Brain (tissue), 1 donor: Measurements from ENCODE around the genes SLC52A1, ZFP3 and C1QBP.

- RRBS, result no CpG with 5 or more reads among the region's 9 CpGs
These were observed 3.4 kb downstream of the PFN1 start for GRCh38 chr17:4944646-4945622.

DNA sequence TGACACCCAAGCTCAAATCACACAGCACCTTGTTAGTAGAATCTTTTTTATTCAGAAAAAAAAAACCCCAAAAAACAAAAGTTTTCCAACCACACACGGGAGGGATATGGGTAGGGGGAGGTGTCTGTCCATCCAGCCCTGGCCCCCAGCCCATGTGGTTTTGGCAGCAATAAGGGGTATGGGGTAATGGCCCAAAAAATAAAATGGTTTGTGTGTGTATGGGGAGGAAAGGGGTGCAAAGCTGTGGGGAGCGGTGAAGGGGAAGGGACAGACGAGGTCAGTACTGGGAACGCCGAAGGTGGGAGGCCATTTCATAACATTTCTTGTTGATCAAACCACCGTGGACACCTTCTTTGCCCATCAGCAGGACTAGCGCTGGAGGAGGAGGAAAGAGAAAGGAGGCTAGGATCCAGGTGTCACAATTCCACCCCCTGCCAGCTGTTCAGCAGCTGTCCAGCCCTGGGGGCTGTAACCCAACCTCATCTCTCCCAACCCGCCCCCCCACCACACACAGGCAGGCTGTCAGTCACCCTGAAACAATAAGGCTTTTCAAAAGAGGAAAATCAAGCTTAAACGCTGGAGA lies 2.6 kb downstream of the PFN1 start:
- RRBS, result no CpG with 5 or more reads among the region's 9 CpGs

DNA sequence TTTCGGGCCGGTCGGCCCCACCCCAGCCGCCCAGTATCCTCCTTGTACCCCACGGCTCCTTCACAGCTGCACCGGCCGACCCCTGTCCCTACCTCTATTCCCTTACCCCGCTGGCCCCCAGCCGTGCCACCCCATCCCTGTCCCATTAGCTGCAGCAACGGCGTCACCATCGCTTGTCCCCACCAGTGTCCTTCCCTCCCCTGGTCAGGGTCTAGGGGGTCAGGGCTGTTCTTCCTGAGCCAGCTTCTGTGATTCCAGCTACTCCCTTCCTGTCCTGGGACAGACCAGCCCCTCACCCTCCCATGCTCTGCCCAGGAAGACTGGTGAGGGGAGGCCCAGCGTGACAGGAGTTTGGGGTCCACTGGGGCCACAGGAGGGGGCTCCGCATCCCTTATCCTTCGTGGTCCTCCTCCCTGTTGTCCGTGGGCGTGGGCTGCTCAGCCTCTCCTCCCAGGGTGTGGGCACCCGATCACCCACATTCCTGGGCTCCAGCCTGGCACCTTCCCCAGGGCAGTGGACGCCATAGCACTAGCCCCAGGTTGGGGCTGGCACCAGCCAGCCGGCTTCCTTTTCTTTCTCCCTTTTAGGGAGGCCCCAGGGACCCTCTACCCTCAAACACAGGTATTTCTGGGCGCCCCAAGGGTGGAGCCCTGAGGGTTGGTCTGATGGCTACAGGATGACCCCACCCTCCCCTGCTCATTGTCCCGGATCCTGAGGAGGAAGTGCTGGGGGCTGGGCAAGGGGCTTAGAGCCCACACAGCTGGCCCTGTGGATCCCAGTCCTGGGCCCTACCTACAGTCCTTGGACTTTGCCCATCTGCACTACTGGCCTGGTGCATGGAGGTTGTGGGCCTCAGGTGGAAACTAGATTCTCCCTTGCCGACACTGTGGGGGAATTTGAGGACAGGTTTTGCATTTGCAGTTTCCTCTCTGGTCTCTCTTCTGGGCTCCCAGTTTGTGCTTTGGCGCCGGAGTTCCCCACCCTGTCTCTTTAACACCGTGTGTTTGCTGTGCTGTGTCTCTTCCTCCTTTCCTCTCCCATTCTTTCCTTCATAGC lies 1.0 kb downstream of the KIF1C start:
- RRBS, result 14% methylated on average over 7 of the region's 26 CpGs

DNA sequence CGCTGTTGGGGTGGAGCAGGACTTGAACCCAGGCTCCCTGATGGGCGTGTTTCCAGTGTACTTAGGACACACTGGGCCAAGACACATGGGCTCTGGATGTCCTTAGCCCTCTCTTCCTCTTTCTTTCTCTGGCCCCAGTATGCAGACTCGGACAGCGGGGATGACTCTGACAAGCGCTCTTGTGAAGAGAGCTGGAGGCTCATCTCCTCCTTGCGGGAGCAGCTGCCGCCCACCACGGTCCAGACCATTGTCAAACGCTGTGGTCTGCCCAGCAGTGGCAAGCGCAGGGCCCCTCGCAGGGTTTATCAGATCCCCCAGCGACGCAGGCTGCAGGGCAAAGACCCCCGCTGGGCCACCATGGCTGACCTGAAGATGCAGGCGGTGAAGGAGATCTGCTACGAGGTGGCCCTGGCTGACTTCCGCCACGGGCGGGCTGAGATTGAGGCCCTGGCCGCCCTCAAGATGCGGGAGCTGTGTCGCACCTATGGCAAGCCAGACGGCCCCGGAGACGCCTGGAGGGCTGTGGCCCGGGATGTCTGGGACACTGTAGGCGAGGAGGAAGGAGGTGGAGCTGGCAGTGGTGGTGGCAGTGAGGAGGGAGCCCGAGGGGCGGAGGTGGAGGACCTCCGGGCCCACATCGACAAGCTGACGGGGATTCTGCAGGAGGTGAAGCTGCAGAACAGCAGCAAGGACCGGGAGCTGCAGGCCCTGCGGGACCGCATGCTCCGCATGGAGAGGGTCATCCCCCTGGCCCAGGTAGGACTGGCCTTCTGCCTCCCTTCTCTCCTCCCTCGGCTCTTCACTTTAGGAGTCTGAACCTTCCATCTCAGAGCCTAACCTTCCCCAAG lies 13.0 kb downstream of the SLC52A1 start:
- RRBS, result 95% methylated on average over 8 of the region's 37 CpGs

- RRBS, result 9% methylated on average over 14 of the region's 26 CpGs
These were observed at the start of gene SLC52A1 for GRCh38 chr17:5035088-5035601. Gene SLC52A1, minus strand, starts transcription at chr17:5035426.

GRCh38 chr17:5077736-5078875 lies at the start of gene ZFP3:
Gene ZFP3, plus strand, starts transcription at chr17:5078467.
- RRBS, result 1% methylated on average over 21 of the region's 84 CpGs

DNA sequence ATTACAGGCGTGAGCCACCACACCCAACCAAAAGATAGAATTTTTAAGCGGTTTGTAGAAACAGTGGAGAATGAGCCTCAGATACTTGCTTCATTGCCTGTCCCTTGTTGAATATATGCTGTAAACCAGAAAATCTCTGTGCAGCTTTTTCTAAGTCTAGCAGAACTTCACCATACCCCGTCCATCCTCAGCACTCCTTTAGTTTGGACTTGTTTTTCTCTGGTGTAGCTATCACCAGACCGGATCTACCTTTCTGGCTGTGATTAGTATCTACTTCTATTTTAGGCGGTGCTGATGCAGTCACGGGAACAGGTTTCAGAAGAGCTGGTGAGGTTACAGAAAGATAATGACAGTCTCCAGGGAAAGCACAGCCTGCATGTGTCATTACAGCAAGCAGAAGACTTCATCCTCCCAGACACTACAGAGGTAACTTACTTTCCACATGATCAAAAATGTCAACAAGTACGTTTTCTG lies 46.4 kb downstream of the NUP88 start:
- RRBS, result no CpG with 5 or more reads among the region's 7 CpGs

DNA sequence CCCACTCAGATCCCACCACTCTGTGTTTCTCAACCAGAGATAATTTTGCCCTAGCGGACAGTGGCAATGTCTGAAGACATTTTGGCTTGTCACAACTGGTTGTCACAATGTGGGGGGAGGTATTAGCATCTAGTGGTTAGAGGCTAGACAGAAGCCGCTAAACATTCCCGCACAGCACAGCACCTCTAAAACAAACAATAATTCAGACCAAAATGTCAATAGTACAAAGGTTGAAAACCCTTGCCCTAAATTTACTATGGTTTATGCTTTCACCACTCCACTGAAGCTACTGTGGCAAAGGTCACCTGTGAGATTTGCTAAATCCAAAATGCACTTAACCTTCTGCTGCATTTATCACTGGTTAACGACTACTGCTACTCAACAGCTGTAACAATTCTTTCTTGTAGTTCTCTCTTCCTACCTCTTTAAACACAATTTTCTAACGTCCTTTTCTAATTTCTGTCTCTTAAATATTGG lies 14.0 kb downstream of the NUP88 start:
- RRBS, result no CpG with 5 or more reads among the region's 5 CpGs

DNA sequence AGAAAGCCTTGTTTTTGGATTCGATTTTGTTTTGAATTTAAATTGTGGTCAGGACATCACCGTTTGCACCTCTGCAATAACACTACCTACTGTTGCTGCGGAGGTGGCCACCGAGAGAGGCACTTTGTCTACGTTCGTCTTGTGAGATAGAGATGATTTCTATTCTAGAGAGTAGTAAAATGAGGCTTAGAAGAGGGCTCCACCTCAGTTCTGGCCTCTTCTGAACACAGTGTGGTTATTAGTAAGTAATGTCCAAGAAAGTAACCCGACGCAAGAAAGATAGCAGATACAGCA lies 429 bp downstream of the RPAIN start:
- RRBS, result no CpG with 5 or more reads among the region's 8 CpGs

- RRBS, result 1% methylated on average over 23 of the region's 81 CpGs
These were observed at the start of gene C1QBP for GRCh38 chr17:5438468-5439428. Gene C1QBP, minus strand, starts transcription at chr17:5439155.

DNA sequence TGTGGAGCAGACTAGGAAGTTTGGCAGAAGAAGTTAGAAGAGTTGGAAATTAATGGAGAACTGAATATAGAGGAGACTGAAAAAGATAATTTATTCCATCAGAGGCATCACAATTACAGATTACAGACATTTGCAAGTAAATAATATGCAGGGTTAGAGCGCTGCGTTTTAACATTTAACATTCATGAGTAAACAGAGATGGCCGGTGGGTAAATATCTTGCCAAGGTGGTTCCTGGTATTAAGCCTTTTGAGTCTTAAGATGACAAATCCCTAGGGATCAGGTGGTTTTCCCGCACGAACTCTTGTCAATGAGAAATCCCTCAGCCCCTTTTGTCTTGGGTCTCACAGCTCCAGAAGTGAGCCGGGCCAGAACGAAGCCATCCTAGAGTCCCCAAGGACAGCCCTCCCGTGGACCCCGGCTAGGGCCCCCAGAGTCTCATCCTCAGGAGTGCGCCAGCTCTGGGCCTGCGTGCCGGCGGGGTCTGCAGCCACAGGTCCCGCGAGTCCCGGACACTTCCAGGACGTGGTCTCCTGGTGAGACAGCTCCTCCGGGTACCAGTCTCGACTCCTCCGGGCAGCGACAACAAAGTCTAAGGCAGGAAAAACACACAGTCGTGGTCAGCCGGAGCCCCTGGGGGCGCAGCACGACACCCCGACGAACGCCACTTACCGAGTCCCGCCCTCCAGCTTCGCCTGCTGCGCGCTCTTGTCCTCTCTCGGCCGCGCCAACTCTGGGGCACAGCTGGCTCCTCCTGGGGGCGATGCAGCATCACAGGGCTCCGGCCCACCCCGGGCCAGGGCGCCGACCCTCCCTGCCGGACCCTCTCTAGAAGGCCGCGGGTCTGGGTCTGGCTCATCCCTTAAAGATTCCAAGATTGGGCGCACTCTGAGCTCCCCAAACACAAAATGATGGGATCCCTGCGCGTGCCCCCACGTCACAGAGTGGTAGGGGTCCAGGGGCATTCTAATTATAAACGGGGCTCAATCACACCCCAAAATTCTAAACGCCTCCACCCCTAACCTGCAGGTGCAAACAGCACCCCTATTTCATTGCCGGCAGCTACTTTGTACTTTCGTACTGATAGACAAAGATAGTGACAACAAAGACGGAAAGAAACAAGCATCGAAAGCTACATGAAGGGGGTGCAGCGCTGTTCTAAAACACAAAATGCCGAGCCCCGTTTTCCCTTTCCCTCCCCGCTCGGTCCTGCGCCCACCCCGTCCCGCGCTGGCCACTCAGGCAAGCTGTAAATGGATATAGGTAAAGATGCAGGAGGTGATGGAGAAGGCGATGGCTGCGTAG lies 994 bp downstream of the ENSG00000286190 start:
- RRBS, result 7% methylated on average over 11 of the region's 65 CpGs

DNA sequence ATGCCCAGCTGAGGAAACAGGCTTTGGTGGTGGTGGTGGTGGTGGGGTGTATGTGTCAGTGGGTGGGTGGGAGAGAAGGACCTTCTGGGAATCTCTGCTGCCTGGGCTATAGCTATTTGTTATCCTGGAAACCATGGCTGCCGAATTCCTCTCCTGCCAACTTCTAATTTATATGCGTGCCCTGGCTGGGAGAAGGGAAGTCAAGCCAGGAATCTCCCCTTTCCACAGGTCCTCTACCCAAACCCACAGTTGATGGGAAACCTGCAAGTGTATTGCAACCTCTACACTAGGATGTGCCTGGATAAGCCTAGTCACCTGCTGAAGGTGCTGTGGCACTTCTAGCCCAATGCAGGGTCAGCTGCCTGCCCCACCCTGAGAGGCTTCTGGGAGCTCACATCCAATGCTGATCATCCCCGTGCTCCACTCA lies 4.1 kb upstream of the ENSG00000286190 start:
- RRBS, result no CpG with 5 or more reads among the region's 3 CpGs

- RRBS, result no CpG with 5 or more reads among the region's 3 CpGs
These were observed 16.9 kb upstream of the ENSG00000286190 start for GRCh38 chr17:5517683-5518043.

GRCh38 chr17:5541526-5542274 lies 40.9 kb upstream of the ENSG00000286190 start:
- RRBS, result no CpG with 5 or more reads among the region's 7 CpGs

- RRBS, result no CpG with 5 or more reads among the region's 17 CpGs
These were observed 1.3 kb upstream of the WSCD1 start for GRCh38 chr17:6068753-6069412.

- RRBS, result no CpG with 5 or more reads among the region's 7 CpGs
These were observed 28.7 kb downstream of the PIMREG start for GRCh38 chr17:6472910-6473357.

GRCh38 chr17:6652048-6652765 lies 645 bp downstream of the C17orf100 start:
- RRBS, result 2% methylated on average over 8 of the region's 37 CpGs

- RRBS, result no CpG with 5 or more reads among the region's 12 CpGs
These were observed 1.1 kb upstream of the FBXO39 start for GRCh38 chr17:6774833-6775399.

GRCh38 chr17:7017797-7018692 lies 3.5 kb downstream of the C17orf49 start:
- RRBS, result no CpG with 5 or more reads among the region's 18 CpGs

GRCh38 chr17:7041940-7042544 lies 1.9 kb downstream of the SLC16A11 start:
- RRBS, result 12% methylated on average over 11 of the region's 37 CpGs